Sigmoid colon (tissue), 4 donors: ENCODE measurements around a stretch of chr5.

DNA sequence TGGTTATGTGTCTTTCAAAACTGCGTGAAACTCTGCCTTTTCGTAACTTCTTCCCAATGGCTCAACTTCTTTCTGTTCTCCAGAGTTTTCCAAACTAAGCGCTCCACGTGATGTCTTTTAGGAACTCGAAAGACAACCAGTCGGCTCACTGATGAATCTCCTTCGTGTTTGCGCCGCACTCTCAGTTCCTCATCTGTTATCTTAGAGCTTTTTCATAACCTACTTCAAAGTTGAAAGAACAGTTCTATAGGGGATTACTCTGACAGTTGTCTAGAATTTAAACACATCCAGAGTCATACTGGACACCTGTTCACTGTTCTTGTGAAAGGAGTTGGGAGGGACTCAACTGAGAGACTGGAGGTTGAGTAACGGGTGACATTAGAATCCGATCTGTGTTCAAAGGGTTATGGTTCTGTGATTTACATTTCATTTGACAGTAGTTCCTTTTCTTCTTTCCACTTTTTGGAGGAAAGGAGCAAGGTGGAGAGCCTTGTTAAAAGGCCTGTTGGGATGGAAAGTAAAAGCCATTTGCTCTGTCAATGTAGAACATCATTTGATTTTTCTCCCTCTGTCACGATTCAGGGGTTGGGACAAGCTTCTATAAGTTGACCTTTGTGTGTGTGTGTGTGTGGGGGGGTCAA lies 2.0 kb downstream of the ADAMTS19 start:
- PRO-cap = no peak
- RAMPAGE, long total RNA, 4 experiments = no peak in any of the 4 experiments

DNA sequence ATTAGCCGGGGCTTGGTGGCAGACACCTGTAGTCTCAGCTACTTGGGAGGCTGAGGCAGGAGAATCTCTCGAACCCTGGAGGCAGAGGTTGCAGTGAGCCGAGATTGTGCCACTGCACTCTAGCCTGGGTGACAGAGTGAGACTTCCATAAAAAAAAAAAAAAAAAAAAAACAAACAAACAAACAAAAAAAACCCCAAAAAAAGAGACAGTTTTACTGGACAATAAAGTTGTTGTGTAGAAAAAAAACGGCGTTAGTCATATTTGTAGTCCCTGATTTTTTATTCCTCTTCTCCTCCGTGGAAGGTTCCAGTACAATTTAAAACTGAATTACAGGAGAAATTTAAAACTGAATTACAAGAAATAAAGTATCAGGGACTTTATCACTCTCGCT lies 18.6 kb downstream of the MINAR2 start:
- PRO-cap = no peak
- RAMPAGE, long total RNA, 4 experiments = no peak in any of the 4 experiments

- PRO-cap = no peak
- RAMPAGE, long total RNA, 4 experiments = no peak in any of the 4 experiments
These were observed 2.1 kb downstream of the CHSY3 start for GRCh38 chr5:129906252-129906881.

- PRO-cap = unidirectional peak, minus-strand start at chr5:130055740
- RAMPAGE, long total RNA, 4 experiments = no peak in any of the 4 experiments
These were observed 151.3 kb downstream of the CHSY3 start for GRCh38 chr5:130055588-130055907.

DNA sequence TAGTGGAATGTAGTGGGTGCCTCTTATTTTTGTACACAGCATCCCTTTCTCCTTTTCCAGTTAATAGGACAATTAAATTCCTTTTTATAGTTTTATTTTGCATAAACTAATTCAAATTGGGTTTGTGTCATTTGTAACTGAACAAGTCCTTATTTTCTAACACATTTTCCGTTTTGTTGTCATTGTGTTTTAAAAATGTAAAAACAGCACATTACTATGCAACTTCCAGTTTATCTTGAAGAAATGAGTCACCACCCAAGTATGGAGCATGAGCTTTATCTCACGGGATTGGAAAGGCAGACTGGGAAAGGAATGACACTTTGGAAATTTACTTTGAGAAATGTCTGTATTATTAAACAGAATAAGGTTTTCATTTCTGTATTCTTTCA lies 432.9 kb downstream of the CHSY3 start:
- PRO-cap = unidirectional peak, plus-strand start at position 293 of the sequence
- RAMPAGE, long total RNA, 4 experiments = no peak in any of the 4 experiments

GRCh38 chr5:130549671-130550424 lies 615.2 kb downstream of the HINT1 start:
- PRO-cap = no peak
- RAMPAGE, long total RNA, 4 experiments = no peak in any of the 4 experiments

DNA sequence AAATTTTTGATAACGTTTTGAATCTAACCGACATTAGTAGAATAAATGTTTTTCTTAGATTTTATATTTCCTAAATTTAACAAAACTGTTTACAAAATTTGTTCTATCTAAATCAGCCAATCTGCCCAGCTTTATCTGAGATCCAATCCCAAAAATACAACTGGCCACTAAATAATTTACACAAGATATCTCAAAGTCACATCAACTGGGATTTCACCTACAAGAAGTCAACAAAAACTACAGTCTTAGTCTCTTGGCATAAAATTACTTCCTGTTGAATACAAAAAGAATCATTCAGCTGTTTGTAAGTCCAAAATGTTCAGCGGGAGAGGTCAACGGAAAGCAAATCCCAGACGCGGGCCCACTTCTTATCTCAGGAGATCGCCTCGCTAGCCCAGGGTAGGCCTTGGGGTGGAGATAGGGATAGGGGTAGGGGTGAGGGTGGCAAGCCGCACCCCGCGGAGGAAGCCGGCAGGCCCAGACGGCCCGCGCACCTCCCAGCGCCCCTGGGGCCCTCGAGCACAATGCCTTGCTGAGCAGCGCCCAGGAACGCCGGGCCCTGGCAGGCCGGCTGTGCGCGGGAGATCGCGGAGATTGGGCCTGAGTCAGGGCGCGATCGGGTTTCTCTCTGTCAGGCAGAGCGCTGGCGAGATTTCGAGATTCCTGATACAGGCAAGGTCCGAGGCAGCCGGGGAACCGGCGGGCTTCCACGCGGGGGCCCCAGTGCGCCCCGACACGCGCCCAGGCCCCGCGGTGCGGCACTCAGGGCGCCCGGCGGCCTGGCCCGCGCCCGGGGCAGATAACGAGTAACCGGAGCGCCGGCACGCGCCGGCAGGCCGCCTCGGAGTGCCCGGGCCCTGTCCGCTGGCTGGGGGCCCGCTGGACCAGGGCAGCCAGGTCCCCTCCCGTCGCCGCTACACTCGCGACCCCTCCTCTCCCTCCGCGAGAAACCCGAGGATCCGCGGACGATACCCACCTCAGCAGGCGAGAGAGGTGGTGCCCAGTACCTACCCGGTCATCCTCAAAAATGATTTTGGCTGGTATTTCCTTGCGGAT lies 644 bp downstream of the HINT1 start:
- PRO-cap = no peak
- RAMPAGE, long total RNA, 4 experiments = no peak in any of the 4 experiments

DNA sequence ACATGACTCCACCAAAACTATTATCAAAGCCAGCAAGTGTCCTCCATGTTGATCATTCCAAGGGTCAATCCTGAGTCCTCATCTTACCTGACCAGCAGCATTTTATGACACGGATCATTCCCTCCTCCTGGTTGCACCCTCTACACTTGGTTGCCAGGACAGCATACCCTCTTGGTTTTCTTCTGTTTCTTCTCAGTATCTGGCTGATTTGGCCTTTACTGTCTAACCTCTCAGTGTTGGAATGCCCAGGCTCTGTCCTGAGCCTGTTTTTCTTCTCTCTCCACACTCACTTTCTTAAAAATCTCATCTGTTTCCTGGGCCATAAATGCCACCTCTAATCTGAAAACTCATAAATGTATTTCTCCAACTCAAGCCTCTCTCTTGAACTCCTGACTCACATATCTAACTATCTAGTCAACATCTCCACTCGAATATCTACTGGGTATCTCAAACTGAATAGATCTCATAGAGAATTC lies 40.0 kb upstream of the CDC42SE2 start:
- PRO-cap = no peak
- RAMPAGE, long total RNA, 4 experiments = no peak in any of the 4 experiments

- PRO-cap = no peak
- RAMPAGE, long total RNA, 4 experiments = no peak in any of the 4 experiments
These were observed 100.2 kb downstream of the CDC42SE2 start for GRCh38 chr5:131363946-131364503.

DNA sequence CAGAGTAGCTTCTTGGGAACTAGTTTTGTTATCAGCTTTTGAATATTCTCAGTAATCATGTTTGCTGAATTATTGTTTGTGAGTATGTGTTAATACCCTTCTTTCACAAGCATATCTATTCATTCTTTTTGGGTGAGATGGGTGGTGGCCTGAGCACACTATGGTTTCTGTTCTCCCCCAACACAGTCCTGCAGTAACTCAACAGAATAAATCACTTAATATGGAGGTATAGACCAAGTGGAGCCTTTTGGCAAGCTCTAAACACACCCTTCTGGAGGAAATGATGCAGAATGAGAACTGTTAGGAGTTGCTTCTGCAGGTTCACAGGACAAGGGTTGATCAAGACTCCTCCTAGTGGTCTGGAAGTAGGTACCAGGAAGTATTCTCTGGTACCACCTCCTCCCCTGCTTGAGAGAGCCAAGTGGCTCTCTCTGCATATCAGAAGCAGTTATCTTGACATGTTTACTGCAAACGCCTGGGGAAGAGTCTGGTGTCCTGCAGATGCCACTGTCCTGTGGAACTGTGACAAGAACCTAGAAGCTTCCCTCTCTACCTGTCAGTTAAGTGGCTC lies 118.4 kb downstream of the CDC42SE2 start:
- PRO-cap = no peak
- RAMPAGE, long total RNA, 4 experiments = no peak in any of the 4 experiments

DNA sequence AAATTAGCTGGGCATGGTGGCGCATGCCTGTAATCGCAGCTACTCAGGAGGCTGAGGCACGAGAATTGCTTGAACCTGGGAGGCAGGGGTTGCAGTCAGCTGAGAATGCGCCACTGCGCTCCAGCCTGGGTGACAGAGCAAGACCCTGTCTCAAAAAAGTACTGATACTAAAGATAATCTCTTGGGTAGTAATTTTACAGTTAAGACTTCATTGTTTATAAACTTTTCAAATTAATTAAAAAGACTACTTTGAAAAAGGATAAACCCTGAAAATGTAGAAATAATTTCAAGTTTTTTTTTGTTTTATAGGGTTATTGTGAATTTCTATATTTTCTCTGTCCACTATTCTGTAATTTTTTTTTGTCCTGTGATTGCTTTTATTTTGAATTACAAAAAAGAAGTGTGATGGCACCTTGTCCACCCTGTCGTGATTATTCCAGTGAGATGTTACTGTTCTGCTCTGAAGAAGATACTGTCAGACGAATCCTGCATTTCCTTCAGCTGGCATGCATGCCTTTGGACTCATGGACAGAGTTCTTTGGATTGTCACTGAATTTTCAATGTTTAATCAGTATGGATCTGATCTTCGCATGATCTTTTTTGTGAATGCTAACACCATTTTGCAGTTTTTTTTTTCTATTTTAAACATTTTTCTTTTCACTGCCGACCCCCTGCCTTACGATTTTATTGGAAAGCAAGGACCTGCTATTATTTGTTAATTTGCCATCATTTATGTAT lies 127.8 kb downstream of the CDC42SE2 start:
- PRO-cap = no peak
- RAMPAGE, long total RNA, 4 experiments = no peak in any of the 4 experiments

- PRO-cap = no peak
- RAMPAGE, long total RNA, 4 experiments = no peak in any of the 4 experiments
These were observed 172.2 kb downstream of the CDC42SE2 start for GRCh38 chr5:131435978-131436576.

GRCh38 chr5:131537834-131538206 lies 97.2 kb downstream of the RAPGEF6 start:
- PRO-cap = no peak
- RAMPAGE, long total RNA, 4 experiments = no peak in any of the 4 experiments

GRCh38 chr5:131688569-131689853 lies 54.0 kb upstream of the RAPGEF6 start:
- PRO-cap = no peak
- RAMPAGE, long total RNA, 4 experiments = no peak in any of the 4 experiments

GRCh38 chr5:131974762-131975532 lies 29.5 kb upstream of the MEIKIN start:
- PRO-cap = no peak
- RAMPAGE, long total RNA, 4 experiments = no peak in any of the 4 experiments

DNA sequence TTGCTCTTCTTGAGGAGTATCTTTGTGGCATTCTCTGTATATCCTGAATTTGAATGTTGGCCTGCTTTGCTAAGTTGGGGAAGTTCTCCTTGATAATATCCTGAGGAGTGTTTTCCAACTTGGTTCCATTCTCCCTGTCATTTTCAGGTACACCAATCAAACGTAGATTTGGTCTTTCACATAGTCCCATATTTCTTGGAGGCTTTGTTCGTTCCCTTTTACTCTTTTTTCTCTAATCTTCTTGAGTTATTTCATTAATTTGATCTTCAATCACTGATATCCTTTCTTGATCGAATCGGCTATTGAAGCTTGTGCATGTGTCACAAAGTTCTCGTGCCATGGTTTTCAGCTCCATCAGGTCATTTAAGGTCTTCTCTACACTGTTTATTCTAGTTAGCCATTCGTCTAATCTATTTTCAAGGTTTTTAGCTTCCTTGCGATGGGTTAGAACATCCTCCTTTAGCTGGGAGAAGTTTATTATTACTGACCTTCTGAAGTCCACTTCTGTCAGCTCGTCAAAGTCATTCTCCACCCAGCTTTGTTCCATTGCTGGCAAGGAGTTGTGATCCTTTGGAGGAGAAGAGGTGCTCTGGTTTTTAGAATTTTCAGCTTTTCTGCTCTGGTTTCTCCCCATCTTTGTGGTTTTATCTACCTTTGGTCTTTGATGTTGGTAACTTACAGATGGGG lies 21.1 kb upstream of the SLC22A5 start:
- PRO-cap = no peak
- RAMPAGE, long total RNA, 4 experiments = no peak in any of the 4 experiments

DNA sequence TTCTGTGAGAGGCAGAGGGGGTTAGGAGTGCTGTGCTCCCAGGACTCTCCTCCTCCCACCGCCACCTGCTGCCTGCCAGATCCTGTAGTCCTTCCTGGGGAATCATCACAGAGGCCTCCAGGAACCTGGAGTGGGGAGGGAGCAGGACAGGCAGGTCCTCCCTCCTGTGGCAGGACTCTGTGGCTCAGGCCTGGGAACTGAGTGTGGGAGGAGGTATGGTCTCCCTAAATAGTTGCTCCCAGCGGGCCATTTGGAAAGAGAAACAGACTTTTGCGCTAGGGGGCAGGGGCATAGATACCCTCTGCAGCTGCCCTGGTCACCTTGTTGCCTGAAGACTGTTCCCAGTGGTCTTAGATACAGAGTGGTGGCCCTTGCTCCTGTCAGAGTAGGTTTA lies 55.5 kb downstream of the SLC22A5 start:
- PRO-cap = no peak
- RAMPAGE, long total RNA, 4 experiments = no peak in any of the 4 experiments

DNA sequence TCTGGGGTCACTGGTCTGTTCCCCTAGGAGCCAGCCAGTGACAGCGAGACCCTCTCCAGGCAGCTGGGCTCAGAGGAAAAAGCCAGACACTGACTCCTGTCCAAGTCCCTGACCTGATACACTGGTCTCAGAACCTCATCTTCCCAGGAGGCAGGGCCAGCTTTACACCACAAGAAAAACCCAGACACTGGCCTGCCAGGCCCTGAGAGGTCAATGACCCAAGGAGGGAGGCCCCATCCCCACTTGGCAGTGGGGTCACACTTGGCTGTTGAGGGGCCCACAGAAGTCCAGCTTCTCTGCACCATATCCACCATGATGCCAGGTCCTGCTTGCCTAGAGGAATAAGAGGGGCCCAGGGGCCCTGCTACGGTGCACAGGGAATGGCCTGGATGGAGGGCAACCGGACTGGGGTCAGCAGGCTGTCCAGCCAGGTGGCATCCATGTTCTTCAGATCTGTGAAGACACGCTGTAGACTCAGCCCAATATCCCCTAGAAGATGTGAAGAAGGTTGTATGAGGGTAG lies 6.9 kb downstream of the IRF1 start:
- PRO-cap = no peak
- RAMPAGE, long total RNA, 4 experiments = no peak in any of the 4 experiments

DNA sequence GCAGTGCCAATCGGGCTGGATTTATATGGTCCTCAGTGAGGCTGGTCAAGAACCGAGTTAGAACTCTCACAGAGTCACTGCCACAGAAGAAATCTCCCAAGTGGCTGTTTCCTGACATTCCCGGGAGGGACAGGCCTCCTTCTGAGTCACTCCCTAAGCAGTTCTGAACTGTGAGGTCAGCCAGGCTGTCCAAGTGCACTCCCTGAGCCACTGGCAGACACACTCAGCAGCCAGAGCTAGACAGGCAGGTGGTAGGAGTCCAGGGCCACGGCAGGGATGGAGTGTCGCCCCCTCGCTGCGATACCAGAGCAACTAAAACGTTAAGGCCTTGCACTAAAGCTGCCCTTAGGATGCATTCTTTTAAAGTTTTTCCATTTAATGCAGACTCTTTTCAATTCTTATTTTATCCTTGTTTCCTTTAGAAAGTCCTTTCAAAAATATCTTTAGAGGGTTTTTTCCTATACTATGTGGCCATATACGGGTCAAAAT lies 3.4 kb downstream of the IL4 start:
- PRO-cap = no peak
- RAMPAGE, long total RNA, 4 experiments = no peak in any of the 4 experiments

DNA sequence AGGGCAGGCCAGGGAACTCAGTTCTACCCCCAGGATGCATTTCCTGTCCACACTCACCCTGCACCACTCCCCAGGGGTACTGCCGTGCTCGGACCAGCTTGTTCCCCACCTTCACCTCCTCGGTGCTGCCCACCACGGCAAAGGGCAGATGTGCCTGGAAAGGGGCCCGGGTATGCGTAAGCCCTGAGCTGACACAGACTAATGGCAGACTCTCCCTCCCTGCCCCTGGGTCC lies 14.4 kb downstream of the CCNI2 start:
- PRO-cap = no peak
- RAMPAGE, long total RNA, 4 experiments = no peak in any of the 4 experiments